AG04450 (cell line): ENCODE results near the genes DSCAML1, TMPRSS4, MPZL3 and TTC36.

- CAGE, long polyA plus RNA, result no peak
- RRBS, result no CpG with 5 or more reads among the region's 6 CpGs
Observed at GRCh38 chr11:116953514-116954213, 116.2 kb upstream of the APOA1 start.

DNA sequence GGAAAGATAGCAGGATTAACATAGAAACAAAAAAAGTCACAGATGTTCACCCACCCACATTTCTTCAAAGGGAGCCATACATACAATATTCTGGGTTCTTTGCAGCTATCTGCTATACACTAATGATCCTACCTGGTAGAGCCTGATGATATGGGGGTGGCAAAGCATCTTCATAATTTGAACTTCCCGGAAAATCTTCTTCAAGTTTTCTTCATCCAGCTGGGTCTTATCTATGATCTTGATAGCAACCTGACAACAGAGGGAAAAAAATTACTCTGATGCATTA is 119.3 kb upstream of the APOA1 start:
- CAGE, long polyA plus RNA, result no peak
- RRBS, result no CpG with 5 or more reads among the region's 1 CpG

- CAGE, long polyA plus RNA, result no peak
- RRBS, result no CpG with 5 or more reads among the region's 4 CpGs
Observed at GRCh38 chr11:116981466-116981841, 116.8 kb downstream of the SIK3 start.

GRCh38 chr11:117083552-117084005 is 14.6 kb downstream of the SIK3 start:
- CAGE, long polyA plus RNA, result no peak
- RRBS, result no CpG with 5 or more reads among the region's 3 CpGs

GRCh38 chr11:117094578-117095410 is 3.4 kb downstream of the SIK3 start:
- CAGE, long polyA plus RNA, result no peak
- RRBS, result no CpG with 5 or more reads among the region's 4 CpGs

DNA sequence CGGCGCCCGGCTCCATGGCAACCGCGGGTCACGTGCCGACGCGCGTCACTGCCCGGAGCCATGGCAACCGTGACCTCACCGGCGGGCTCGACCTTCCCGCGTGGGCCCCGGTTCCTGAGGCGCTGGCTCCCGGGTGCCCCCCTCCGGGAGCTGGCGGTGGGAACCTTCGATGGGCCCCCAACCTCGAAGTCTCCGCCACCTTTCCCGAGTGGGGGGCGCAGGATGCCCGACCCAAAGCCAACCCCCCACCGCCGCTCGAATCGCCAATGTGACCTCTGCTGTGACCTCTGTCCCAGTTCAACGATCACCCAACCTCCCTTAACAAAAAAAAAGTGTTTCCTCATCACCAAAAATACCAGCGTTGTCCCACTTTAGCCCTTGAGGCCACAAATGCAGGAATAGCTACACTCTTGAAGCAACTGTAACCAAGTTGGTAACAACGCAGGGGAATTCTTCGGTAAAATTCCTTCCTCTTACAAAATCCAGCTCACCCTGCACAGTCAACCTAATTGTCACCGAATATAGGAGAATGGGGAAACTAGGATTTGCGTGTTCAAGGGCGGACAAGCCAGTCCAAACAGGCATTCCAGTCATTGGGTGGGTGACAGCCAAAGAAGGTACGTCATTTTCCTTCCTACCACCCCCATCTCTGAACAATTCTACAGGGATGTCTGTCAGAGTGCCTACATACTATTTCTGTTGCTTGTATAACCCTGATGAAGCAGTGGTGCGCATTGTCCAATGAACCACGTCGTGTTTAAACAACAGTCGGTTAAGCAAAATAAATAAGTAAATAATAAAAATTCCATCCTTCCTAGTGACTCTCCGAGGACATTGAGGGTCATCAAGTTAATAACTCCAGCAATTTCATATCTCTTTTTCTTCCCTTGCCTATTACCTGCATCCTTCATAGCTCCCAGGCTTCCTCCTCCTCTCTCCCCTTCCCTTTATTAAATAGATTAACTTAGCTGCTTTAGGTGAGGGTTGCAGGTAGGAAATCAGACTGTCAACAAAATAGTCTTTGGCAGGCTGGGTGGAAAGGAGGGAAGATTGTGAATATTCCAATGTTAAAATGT is 644 bp upstream of the SIK3 start:
- CAGE, long polyA plus RNA, result no peak
- RRBS, result 2% methylated on average over 10 of the region's 45 CpGs

DNA sequence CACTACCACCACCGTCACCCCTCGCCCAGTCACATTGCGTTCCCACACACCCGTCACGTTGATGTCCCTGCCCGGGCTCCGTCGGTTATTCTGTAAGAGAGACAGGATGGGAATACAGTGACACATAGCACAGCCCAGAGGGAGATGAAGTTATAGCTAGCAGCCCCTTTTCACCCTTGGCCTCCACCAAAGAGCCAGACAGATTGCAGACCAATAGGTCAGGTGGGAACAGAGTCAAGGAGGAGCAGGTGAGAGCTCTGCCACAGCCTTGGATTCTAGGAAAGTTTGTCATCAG is 3.7 kb downstream of the PCSK7 start:
- CAGE, long polyA plus RNA, result no peak
- RRBS, result no CpG with 5 or more reads among the region's 8 CpGs

DNA sequence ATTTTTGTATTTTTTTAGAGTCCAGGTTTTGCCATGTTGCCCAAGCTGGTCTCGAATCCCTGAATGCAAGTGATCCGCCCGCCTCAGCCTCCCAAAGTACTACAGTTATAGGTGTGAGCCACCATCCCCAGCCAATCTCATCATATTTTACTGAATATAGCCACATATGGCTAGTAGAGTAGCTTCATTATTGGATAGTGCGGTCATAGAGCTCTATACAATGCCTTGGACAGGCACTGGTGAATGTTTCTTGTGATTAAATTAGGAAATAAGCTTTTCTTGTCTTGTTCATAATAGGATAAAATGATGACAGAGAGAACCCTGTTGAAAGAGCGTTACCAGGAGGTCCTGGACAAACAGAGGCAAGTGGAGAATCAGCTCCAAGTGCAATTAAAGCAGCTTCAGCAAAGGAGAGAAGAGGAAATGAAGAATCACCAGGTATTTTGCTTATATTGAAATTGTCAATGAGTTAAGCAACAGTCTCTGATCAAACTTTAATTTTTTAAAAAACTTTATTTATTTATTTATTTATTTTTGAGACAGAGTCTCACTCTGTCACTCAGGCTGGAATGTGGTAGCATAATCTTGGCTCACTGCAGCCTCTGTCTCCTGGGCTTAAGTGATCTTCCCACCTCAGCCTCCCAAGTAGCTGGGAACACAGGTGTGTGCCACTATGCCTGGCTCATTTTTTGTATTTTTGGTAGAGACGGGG is 11.8 kb downstream of the RNF214 start:
- CAGE, long polyA plus RNA, result start-site peak on the plus strand centred at position 369 of the sequence, 116 bp wide, 25 and 47 reads in 2 replicates
- RRBS, result no CpG with 5 or more reads among the region's 6 CpGs

DNA sequence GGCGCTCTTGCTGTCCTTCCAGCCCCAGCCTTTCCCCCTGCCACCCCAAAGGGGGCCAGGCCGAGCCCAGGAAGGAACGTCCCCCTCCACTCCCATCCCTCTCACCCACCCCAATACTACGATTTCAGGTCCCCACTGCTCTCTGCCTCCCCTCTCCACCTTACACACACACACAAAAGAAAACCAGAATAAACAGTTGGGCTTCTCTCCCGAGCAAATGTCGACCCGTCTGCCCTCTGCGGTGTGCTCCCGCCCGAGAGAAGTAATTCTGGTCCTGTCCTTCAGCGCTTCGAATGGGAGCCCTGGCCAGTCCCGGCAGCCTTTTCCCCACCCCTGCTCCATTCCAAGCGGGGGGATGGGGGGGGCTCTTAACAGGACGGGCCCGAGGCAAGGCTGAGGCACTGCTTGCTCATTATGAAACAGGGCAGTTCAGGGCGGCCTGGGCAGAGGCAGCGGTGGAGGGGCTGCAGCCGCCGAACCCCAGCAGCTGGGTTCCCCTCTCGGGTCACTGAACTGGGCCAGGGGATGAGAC is 15.9 kb downstream of the BACE1 start:
- CAGE, long polyA plus RNA, result no peak
- RRBS, result no CpG with 5 or more reads among the region's 21 CpGs

DNA sequence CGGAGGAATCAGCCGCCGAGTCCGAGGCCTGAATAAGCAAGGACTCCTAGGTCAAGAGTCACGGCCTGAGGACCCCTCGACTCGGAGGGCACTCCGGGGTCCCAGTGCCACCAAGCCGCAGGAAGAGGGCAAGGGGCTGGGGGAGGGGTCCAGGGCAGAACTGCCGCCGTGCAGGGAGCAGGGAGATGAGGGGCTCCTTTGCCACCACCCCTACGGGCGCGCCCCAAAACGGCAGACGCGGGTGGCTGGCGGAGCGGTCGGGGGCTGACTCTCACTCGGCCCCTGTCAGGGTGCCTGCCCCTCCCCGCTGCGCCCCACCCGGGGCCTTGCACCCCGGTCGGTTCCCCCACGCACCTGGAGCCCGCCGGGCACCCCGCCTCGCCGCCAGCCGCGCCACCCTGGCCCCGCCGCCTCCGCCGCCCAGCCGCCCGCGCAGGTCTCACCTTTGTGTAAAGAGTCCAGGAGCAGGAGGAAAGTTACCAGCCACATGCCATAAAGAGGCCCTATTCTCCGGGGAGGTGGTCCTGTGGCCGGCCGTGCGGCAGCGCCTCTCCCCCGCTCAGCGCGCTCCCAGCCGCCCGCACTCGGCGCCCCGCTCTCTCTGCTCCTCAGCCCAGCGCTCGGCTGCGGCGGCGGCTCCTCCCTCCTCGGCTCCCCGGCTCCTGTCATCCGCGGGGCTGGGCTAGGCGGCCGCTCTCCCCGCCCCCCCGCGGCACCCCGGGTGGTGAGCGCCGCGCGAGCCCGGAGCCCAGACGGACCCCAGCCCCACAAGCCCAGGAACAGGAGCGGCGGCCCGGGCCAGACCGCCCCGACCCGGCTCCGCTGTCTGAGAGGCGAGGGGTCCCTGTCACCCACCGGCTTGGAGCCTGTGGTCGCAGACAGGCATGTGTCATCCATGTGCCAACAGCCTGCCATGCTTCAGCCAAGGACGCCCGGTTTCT is at the start of gene DSCAML1:
Gene DSCAML1, minus strand, starts transcription at position 626 of the 941 bp plus-strand sequence.
- CAGE, long polyA plus RNA, result no peak
- RRBS, result 4% methylated on average over 18 of the region's 87 CpGs

DNA sequence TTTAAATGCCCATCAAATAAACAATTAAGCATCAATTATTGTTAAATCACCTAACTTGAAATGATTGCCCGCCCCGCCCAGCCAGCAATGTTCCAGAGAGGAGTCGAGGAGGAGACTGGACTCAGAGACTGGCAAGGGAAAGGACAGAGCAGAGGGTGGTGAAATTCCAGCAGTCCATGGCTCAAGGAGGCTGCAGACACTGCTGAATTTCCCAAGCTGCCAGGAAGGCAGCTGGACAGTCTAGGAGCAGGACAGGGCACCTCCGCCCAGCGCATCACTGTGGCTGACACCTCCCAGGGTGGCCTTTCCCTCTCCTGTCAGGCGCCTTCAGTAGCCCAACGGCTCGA is 7.4 kb downstream of the FXYD6 start:
- CAGE, long polyA plus RNA, result no peak
- RRBS, result no CpG with 5 or more reads among the region's 8 CpGs

- CAGE, long polyA plus RNA, result no peak
- RRBS, result no CpG with 5 or more reads among the region's 18 CpGs
Observed at GRCh38 chr11:117885479-117886370, 9.3 kb upstream of the FXYD6 start.

- CAGE, long polyA plus RNA, result no peak
- RRBS, result no CpG with 5 or more reads among the region's 9 CpGs
Observed at GRCh38 chr11:118001221-118002200, 15.3 kb downstream of the IL10RA start.

DNA sequence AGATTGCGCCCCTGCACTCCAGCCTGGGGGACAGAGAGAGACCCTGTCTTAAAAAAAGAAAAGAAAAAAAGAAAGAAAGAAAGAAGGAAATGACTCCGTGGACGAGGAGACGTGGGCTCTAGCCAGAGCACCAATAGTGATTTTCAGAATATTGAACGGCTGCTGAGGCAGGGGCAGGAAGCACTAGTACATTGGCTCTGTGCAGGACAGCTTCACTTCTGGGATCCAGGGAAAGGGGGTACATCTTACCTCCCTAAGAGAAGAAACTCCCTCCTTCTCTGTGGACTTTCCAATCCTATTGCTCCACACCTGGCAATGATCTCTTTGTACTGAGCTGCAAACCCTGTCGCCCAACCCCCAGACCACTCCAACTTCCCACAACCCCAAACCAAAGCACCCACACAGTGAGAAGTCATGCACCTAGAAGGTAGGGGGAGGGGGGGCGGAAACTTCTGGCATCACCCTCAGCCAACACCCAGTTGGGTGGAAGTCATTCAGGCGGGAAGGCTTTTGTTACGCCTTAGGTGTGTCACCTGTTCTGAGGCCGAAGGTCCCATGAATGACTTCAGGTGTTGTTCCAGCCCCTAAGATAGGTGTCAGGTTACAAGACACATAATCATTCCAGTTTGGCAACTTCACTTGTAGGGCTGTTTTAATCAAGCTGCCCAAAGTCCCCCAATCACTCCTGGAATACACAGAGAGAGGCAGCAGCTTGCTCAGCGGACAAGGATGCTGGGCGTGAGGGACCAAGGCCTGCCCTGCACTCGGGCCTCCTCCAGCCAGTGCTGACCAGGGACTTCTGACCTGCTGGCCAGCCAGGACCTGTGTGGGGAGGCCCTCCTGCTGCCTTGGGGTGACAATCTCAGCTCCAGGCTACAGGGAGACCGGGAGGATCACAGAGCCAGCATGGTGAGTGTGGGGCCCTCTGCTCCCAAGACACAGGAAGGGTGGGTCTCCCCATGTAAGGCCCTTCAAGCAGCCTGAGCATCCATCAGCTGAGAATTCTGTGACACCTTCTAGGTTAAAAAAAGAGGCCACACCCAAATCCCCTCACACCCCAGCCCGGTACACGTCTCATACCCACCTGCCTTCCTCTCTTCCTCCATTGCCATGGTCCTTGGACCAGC is at the start of gene TMPRSS4:
Gene TMPRSS4, plus strand, starts transcription at position 682 of the 1,127 bp plus-strand sequence.
- CAGE, long polyA plus RNA, result no peak
- RRBS, result no CpG with 5 or more reads among the region's 16 CpGs

DNA sequence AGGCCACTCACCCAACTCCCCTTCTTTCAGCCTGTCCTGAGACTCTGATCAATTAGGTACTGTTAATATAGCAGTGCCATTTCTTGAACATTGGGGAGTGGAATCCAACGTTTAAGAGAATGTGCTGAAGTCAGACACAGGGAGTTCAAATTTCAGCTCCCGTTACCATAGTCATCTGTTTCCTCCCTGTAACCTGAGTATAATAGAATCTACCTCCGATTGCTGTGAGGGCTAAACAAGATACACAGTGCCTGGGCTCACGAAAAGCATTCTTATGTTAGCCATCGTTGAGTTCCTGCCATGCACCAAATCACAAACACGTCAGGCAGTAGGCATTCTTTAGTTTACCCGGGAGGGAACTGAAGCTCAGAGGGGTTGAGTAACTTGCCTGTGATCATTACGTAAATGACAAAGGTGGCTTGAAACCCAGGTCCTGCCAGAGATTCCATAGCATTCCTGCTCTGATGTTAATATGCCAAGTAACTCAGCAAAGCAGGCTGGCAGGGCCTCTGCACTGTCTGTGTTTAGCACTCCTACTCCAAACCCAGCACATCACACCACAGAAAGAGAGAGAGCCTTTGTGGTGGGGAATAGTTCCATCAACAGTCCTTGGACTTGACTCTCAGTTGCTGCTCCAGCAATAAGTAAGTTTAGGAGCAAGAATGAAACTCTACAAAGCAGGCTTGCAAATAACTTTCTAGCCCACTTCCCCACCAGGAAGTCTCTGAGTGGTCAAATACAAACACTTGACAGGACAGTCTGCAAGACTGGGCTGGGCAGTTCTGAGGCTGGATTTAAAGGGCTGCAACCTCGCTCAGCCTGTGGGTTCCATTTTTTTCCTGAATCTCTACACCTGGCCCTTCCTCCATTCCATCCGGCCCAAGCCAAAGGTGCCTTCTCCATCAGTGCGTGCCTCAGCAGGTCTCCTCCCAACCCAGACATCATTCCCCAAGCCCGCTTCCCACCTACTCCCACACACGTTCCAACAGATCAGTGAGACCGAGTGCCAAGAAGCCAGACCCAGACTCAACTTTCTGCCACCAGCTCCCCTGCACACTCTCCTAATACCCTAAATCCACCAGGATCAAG is 1.2 kb downstream of the SCN2B start:
- CAGE, long polyA plus RNA, result no peak
- RRBS, result no CpG with 5 or more reads among the region's 14 CpGs

DNA sequence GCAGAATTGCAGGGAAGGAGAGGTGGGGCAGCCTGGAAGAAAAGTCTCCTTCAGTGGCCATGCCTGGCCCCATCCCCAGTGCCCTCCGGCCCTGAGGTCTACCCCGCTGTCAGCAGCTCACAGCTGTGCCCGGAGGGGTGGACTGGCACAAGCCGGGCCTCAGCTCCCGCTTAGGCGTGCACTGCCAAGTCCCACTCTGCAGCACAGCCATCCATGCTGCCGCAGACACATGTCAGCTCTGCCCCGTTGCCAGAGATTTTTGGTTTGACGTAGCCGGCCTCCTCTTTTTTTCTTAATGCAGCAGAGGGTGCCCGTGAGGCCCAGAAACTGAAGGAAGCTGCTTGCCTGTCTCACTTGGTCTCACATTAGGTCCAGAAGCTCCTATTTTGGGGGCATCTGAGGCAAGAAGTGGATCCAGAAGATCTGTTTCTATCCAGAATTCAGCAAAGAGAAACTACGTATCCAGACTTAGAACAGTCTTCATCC is 4.0 kb upstream of the SCN2B start:
- CAGE, long polyA plus RNA, result no peak
- RRBS, result 5% methylated on average over 2 of the region's 12 CpGs

GRCh38 chr11:118202623-118203277 is 22.1 kb downstream of the JAML start:
- CAGE, long polyA plus RNA, result no peak
- RRBS, result no CpG with 5 or more reads among the region's 4 CpGs

DNA sequence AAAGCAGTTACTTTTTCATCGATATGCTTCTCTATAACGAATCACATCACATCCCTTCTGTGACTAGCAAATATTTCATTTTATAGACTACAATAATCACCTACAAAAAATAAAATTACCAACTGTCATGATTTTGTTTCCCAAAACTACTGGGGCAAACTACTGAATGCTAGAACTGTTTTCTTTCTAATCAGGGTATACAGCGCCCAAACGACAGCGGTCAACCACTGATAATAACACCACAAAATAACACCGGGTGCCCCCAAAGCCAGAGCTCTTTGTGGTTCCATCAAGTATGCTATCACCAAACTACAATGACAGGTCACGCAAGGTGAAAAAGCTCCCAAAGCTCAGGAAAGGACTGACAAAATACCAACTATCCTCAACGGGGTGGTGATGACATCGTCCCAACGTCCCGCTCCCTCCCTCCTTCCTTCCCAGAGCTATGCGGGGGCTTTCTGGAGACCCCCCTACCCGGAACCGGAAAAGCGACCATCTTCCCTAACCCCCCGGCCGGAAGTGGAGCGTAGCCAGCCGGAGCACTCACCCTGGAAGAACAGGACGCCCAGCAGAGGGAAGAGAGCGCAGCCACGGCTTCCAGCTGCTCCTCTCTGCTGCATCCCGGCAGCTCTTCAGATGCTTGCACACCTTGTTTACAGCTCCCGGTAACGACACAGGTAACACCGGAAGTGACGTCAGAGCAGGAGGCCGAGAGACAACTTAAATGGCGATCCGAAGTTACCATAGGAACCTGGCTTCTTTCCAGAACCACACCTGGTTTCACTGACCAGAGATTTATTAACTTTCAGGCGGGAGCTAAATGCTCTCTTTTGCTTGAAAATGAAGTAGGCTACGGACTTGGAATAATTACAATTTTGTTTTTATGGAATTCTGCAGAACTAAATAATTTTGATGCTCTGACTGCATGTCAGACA is at the start of gene MPZL3:
Gene MPZL3, minus strand, starts transcription at position 691 of the 935 bp plus-strand sequence.
- CAGE, long polyA plus RNA, result no peak
- RRBS, result 2% methylated on average over 4 of the region's 32 CpGs

- CAGE, long polyA plus RNA, result no peak
- RRBS, result no CpG with 5 or more reads among the region's 6 CpGs
Observed at GRCh38 chr11:118366309-118366893, 7.0 kb downstream of the UBE4A start.

GRCh38 chr11:118526966-118528089 is at the start of gene TTC36:
Gene TTC36 (plus strand): TSS chr11:118527474.
- CAGE, long polyA plus RNA, result no peak
- RRBS, result no CpG with 5 or more reads among the region's 11 CpGs